Neural cell (in vitro differentiated cells): ENCODE measurements around a stretch of chr2.

DNA sequence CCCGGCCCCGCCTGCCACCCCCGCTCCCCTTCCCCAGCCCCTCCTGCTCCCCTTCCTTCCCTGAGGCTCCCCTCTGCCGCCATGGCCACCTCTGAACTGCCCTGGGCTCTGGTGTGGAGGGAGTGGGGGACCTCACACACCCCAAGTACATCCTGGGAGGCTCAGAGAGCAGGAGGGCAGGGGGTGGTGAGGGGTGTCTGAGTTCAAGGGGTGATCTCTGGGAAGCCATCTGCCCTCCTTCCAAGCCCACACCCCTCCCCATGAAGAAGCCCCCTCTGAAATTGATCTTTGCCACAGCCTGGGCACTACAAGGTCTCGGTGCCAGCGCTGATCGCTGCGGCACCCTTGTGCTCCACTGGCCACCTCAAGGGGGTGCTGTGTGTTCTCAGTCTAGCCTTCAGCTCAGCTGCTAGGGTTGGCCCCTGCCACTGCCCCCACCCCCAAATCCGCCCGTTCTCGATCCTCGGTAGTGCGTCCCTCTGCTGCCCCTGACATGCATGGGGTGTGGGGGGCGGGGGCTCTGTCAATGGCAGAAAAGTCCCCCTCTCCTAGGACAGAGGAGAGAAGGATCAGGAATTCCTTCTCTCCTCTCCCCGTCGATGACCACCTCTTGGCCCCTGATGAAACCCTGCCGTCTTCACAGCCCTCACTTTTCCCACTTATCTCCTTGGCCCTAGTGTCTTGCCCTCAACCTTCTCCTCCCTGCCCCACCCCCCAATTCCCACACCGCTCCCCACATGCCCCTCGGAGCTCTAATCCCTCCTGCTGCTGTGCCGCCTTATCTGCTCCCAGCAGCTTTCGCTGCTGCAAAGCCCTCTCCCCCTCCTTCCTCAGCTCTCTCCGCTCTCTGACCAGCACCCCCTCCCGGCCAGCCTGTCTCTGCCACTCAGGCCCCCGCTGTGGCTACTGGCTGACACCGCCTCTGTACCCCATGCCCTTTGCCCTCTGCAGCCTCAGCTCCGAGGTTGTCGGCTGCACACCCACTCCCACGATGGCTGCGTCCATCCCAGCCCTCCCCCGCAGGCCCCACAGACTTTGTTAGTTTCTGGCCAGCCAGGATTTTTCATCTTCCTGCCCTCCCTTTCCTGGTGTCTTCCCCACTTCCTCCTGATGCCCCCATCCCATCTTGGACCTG, 4.4 kb upstream of the ASIC4 start:
- RAMPAGE, long total RNA = no peak

DNA sequence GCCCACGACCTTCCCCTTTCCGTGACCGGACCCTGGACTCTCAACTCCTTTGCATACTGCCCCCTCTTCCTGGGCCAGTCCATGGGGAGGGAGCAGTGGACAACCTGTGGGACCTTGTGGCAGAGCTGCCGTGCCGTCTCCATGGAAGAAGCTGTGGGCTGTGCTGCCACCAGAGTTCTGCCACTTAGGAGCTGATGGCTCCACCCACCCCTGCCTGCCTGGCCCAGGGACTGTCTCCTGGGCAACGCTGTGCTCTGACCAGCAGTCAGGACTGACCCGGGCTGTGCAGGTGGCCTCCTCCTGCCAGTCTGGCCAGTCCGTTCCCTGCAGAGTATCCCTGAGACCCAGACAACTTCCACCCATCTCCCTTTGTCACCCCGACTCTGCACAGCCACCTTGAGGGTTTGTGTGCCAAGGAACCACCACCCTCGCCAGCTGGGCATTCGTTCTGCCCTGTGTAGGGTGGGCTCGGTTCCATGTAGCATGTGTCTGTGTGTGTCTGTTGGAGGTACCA, 12.8 kb downstream of the ASIC4 start:
- RAMPAGE, long total RNA = no peak

DNA sequence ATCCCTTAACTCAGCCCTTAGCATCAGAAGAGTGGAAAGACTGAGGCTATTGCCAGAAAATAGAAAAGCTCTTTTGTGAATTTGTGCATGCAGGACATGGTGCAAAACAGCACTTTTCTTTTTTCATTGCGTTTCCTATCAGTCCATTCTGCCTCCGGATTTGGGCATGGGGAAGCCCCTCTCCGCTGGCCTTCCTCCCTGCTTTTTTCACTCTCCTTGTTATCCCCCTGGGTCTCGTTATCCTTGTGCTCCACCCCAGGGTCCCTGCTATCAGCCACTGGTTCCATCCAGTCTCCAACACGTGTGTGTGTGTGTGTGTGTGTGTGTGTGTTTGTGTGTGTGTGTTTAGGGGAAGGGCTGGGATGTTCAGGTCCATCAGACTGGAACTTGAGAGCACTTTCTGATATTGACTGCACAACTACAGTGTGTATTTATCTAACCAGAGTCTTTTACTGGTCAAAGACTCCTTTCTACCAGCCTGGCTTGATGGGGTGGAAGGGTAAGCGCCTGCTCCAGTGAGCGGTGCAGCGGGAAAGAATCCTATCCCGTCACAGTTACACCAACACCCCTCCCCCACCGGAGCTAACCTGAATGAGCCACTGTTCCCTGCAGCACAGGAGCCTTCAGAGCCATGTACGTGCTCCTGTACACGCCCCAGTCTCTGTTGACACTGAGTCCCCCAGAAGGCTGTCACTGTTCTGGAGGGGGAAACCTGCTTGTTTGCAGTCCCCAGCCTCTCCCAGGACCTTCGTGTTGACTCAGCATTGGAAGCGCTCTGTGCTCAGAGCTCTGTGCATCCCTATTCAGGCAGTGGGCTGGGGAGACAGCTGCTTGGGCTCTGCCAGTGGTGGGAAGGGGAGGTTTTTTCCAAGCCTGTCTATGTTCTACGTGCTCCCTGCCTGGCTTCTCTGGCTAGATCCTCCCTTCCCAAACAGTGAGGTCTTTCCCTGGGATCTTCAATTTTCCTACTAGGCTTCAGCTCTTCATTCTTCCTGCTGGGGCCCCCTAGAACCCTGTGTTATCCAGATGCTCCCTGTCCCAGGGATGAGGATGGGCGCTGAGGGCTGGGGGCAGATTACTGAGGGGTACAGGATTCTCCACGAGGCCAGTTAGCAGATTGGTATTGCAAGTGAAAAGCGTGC, 4.7 kb downstream of the INHA start:
- RAMPAGE, long total RNA = no peak

DNA sequence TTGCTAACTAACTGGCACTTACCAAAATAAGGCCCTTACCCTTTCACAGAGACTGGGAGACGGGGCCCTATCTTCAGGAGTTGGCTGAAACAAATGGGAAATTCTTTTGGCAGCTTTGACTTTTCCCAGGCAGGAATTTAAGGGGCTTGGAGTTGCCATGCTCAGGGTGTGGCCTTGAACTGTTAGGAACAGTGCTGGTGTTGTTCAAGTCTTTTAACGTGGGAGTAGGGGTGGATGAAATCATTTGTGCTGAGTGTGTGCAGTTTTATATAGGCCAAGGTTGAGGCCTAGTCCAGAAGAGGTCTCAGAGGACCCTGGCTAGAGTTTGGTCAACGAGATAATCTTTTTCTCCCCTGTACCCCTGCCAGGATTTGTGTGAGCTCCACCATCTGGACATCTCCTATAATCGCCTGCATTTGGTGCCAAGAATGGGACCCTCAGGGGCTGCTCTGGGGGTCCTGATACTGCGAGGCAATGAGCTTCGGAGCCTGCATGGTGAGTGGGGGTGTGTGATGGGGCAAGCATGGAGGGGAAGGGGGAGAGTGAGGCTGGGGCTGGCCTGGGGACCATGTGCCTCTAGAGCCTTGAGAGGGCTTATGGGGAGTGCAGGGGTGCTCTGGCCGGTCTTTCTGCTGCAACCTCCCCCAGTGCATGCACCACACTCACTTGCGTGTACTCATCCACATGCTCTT, 7.7 kb downstream of the STK11IP start:
- RAMPAGE, long total RNA = no peak

GRCh38 chr2:219643717-219644508, 16.5 kb downstream of the SLC4A3 start:
- RAMPAGE, long total RNA = no peak

- RAMPAGE, long total RNA = no peak
Measured at GRCh38 chr2:219852122-219852674, 224.8 kb downstream of the SLC4A3 start.

- RAMPAGE, long total RNA = no peak
Measured at GRCh38 chr2:221570780-221571482, 1.2 kb downstream of the EPHA4 start.

GRCh38 chr2:222318117-222318804, 1.7 kb downstream of the ENSG00000288658 start:
- RAMPAGE, long total RNA = no peak

DNA sequence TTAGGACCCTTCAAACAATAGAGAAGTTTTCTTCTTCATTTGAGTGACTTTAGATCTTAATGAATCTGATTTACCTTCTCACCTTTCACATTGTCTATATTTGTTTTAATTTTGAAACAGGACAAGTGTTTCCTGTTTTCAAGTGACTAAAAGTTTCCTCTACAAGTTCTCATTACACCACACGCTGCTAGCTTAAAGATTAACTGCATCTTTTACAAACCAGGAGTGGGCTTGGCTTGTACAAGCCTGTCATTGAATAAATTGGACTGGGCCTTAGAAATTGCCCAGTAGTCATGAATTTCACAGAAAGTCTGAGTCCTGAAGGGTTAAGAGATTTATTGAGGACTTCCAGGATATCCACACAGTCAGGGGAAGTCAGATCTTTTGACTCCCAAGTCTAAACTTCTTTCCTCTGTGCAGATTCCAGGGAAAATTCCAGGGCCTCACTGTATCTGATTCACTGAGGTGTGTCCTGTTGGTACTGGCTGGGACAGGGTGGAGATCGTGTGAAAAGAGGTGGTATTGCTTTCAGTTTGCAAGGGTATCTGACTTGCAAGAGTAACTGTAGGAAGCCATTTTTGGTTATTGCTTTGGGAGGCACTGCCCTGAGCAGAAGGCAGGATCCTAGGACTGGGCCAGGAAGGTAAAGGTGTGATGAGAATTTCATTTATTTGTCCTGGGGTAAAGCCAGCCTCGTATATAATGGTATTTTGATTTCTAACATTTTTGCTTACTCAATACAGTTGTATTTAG, 3.5 kb downstream of the SGPP2 start:
- RAMPAGE, long total RNA = no peak

DNA sequence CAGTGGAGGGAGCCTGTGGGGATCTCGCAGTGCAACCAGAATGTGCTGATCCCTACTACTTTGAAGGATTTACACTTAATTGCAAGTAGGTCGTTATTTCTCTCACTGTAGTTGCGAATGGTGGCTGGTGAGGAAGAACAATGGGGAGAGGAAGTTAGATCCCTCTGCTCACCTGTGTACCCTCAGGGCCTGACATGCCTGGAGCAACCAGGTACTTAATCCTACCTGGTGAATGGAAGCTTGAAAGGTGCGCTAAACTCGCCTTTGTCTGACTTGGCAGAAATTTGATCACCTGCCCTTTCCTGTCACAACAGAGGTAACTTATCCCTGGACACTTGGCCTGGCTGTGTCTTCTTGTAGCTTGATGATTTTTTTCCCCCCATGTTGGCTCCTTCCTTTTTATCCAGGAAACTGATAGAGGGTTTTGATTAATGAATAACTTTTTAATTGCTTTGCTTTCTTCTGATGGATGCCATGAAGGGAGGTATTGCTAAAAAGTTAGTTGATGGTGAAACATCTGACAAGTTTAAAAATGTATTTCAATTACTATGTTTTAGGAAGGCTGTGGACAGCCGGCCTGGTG, 9.1 kb downstream of the SGPP2 start:
- RAMPAGE, long total RNA = no peak

GRCh38 chr2:222789133-222789672, 71.6 kb upstream of the ACSL3 start:
- RAMPAGE, long total RNA = no peak

GRCh38 chr2:222805881-222806041, 55.1 kb upstream of the ACSL3 start:
- RAMPAGE, long total RNA = no peak

DNA sequence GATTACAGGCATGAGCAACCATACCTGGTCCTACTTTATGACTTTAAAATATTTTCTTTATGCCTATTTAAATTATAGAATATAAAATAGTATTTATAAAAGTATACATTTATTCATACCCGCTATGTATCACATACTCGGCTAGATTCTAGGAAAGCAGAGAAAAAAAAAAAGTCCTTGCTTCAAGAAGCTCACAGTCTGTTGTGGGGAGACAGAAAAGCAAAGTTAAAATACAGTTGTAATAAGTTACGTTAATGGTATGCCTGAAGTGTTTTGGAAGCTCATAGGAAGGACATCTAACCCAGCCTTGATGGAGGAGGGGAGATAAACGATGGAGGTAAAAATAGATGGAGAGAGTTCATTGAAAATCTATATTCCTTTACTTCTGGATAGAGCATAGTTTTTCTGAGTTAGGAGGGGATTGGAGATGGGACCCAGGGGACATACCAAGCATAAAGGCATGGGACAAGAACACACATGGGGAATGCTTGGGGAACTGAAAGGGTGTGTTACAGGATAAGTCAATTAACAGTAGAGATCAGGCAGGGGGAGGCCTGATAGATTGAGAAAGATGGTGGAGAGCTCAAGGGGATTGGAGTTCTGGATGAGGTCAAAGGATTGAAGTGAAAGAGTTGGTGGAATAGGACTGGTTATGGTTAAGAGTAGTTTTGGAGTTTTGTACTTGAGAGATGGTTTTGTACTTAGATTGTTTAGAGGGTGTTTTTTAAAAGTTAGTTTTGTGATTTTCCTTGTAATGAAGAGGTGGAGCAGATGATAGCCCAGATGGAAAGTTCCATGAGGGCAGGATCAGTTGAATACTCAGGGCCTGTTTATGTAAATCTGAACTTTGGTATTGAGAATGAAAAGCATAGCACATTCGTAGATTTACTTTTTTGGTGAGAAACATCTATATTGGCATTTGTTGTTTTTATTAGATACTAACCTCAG, 16.0 kb downstream of the ACSL3 start:
- RAMPAGE, long total RNA = no peak

- RAMPAGE, long total RNA = no peak
Measured at GRCh38 chr2:222892217-222893005, 31.6 kb downstream of the ACSL3 start.

DNA sequence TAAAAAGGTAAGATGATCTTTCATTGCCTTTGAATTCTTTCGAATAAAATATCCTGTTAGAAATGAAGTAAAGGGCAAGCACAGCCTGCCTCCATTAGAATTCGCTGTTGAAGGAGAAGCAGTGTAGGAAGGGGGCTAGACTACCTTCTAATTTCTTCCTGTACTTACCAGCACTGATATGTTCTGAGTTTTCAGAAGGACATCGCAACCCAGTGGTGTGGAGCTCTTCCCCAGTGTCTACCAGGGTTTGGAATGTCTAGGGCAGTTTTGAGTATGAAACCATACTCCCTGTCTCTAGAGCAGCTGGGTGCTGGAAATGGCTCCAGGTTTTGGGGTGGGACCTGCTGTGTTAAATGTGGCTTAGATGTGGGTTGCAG, 48.3 kb downstream of the ACSL3 start:
- RAMPAGE, long total RNA = no peak

DNA sequence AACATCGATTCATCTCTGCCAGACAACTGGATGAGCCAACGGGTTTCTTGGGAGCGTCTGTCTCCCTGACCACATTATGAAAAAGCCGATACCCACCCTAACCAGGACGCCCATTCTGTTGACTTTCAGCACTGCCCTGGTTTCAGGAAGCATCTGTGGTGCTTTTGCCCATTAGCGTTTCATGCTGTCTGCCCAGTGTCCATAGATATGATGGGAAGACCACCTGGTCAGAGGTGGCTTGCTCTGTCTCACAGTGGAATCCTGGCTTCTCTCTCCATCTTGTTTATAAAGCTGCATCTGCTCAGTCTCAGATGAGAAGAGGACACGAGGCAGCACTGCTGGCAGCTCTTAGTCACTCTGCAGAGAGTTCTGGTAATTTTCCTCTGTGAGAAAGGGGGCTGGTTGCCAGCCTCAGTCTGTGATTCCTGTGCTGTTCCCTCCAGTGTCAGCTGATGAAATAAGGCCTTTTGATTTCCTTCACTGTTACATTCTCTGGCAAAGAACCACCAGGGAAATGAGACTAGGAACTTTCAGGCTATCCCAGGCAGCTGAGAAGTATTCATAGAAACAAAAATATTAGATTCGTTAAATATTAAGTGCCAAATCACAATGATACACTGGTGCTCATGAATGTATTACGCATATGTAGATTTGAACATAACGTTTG, 57.7 kb upstream of the KCNE4 start:
- RAMPAGE, long total RNA = no peak

DNA sequence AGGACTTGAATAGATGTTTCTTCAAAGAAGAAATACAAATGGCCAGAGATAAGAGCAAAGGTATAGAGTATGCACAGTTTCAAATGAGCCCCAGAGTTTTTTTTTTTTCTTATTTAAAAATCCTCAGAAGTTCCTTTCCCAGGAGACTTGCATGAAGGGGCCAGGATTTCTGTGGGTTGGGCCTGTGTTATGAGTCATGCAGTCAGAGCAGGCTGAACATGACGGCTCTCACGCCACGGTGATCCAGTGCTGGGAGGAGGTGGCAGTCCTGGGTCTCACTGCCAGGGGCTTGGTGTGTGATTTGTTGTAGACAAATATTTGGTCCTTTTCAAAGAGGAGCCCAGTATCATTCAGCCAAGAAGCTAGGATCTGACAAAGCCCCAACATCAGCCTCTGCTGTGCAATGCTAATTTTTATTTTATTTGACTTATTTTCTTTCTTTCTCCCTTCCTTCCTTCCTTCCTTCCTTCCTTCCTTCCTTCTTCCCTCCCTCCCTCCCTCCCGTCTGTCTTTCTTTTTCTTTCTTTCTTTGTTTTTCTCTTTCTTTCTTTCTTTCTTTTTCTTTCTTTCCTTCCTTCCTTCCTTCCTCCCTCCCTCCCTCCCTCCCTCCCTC, 10.4 kb upstream of the KCNE4 start:
- RAMPAGE, long total RNA = no peak

DNA sequence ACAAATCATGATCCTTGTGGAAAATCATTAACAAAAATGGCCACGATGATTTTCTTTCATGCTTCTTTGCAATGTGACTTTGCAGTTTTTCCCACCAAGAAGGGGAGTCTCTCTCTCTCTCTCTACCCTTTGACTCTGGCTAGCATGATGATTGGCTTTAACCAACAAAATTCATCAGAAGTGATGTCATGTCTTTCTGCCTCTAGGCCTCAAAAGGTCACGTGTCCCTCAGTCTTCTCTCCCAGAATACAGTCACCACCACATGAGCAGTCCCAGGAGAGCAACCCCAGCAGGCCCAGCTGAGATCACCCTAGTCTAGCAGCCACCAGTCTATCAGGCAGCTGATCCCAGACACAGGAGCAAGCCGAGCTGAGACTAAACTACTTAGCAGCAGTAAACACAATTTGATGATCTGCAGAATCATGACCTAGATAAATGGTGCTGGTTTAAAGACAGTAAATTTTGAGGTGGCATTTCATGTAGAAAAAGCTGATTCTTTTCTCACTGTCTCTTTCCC, 132.8 kb downstream of the SCG2 start:
- RAMPAGE, long total RNA = no peak

DNA sequence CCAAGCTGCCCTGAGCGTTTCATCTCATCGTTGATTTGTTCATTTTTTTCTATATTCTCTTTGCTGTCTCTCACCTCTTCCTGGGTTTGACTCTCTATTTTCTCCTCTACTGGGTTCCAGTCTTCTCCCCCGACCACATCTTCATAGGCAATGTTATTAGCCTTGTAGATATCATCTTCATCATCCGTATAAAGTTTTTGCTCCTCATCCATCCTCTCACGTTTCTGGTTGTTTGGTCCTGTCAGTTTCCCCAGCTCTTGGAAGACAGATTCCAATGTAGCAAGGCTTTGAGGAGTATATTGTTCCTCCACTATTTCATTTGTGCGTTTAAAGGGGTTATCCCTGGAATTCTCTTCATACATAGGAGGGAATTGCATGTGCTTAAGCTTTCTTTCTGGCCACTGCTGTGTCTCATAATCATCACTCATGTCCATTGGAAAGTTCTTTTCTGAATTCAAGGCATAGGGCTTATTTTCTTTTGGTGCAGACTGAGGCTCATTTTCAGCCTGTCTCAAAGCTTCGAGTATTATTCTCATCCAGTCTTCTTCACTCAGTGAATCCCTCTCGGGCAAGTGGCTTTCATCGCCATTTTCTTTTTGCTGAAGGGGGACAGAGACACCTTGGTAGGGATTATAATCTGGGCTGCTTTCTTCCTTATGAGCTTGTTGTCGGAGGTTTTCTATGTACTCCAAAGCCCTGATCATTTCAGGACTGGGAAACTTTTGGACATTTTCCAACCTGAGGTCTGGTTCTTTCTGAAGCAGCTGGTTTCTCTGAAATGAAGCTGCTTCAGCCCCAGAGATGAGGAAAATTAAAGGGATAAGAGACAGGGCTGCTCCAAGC, 3.5 kb downstream of the SCG2 start:
- RAMPAGE, long total RNA = no peak

DNA sequence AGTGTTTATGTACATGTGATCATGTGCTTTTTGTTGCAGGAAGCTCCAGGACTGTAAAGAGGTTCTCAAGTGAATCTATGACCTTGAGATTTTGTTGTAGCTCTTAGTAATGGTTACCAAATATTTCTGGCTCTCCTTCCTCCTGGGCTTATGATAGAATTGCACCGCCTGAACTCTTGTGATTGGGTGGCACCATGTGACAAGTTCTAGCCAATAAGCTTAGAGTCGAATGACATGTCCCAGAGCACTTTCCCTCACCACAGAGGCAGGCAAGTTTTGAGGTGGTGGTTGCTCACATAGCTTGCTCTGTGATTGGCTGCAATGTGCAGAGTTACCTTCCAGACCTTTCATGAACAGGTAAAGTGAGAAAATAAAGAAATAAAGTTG, 8.9 kb upstream of the SCG2 start:
- RAMPAGE, long total RNA = no peak